Endodermal cell (in vitro differentiated cells): ENCODE measurements around the gene PRRC1.

- PRO-cap = no peak
These were observed 21.3 kb downstream of the CEP120 start for GRCh38 chr5:123401968-123402263.

DNA sequence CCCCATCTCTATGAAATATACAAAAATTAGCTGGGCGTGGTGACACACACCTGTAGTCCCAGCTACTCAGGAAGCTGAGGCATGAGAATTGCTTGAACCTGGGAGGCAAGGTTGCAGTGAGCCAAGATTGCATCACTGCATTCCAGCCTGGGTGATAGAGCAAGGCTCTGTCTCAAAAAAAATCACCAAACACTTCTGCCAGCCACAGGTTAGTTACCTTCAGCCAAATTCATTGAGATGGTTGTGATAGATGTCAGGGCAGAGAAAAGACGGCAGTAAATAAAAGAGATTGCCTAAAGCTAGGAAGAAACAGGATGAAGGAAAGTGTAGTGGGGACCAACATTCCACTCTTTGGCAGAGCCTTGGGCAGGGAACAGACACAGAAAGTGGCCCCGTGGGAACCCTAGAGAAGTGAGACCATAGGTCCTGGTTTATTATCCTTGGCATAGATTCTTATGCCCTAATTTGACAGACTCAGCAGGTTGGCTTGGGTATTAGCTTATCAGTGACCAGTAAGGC, 5.5 kb upstream of the CEP120 start:
- PRO-cap = no peak

DNA sequence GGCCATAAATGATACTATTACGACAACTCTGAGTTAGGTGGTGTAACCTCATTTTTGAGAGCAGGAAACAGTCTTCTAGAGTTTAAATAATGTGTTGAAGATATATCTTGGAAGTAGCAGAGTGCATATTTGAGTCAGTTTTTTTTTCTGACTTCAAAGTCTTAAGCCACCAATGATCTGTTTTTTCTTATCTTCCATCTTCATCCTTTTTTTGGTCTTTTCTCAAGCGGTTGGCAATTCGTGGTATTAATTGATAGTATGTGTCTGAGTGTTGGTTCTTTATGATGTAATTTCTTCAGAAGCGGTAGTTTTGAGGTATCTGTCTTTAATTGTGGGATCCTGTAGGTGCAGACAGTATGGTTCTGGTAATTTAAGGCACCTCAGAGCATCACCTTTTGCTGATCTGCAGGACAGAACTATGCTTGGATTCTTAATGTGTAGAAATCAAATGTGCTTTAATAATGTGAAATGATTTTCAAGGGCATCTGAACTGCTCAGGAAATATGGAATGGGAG, 3.9 kb downstream of the CSNK1G3 start:
- PRO-cap = no peak

DNA sequence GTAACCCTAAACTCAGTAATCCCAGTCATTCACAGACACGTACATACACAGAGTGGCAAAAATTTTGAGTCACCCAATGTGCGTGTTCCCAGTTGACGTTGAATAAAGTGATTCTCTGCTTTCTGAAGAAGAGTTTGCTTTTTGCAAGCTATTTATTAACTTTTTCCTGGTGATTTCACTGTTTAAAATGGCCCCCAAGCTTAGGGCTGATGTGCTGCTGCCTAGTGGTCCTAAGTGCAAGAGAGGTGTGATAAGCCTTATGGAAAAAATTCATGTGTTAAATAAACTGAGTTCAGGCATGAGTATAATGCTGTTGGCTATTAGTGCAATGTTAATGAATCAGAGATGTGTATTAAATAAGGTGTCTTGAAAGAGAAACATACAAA, 16.9 kb downstream of the CSNK1G3 start:
- PRO-cap = no peak

- PRO-cap = no peak
These were observed 68.6 kb downstream of the ZNF608 start for GRCh38 chr5:124677743-124678305.

GRCh38 chr5:124963620-124964087, 217.2 kb upstream of the ZNF608 start:
- PRO-cap = unidirectional peak, minus-strand start at chr5:124963977

- PRO-cap = no peak
These were observed 15.0 kb downstream of the GRAMD2B start for GRCh38 chr5:126437946-126438914.

GRCh38 chr5:126493085-126493591, 69.9 kb downstream of the GRAMD2B start:
- PRO-cap = no peak

DNA sequence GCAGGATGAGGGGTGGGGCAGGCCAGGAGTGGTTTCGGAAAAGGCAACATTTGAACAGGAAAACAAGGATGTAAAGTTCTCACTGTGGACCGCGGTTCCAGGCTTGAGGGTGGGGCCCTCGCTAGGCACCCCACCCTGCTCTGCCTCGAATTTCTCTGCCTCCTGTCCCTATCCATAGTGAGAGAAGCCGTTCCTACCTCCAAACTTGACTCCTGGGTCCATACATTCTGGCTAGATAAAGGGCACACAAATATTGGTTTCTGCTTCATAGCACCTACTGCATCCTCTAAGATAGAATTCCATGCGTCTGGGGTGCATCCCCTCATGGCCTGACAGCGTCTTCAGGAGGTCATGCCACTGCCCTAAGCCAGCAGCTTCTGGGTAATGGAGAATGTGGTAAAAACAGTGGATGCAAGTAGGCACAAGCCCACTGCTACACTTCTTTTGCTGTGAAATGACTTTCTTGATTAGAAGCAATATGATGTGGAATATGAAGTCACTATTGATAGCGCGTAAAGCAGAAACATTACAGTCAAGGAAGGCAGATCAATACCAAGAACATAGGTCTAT, 79.0 kb downstream of the GRAMD2B start:
- PRO-cap = no peak

DNA sequence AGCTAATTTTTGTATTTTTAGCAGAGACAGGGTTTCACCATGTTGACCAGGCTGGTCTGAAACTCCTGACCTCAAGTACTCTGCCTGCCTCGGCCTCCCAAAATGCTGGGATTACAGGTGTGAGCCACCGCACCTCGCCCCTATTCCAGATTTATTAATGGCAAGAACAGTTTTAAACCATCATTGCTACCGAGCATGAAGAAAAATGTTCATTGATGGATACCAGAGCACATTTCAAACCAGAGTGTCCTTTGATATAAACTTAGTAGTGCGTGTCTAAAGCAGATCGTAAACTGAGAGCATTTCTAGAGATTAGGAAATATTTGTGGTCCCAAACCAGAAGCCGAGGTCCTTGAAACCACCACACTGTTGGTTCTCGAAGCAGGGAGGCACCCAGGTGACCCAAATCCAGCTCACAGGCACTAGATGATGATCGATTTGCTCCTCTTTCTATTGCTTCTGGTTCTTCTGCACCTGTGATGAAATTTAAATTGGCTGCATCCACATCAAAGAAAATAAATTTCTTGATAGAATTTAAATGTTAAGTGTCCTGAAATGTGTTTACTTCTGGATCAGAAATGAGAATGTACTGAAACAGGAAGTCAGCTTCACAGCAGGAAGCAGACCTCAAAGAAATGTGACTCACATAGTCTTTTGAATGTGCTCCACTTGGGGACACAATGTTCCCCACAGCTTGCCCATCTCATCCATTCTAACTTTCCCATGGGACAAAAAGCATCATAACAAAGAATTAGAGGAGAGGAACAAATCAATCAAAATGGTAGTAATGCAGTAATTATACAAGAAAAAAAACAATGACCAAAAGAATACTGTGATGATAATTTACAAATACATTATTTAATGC, 85.5 kb downstream of the GRAMD2B start:
- PRO-cap = no peak

DNA sequence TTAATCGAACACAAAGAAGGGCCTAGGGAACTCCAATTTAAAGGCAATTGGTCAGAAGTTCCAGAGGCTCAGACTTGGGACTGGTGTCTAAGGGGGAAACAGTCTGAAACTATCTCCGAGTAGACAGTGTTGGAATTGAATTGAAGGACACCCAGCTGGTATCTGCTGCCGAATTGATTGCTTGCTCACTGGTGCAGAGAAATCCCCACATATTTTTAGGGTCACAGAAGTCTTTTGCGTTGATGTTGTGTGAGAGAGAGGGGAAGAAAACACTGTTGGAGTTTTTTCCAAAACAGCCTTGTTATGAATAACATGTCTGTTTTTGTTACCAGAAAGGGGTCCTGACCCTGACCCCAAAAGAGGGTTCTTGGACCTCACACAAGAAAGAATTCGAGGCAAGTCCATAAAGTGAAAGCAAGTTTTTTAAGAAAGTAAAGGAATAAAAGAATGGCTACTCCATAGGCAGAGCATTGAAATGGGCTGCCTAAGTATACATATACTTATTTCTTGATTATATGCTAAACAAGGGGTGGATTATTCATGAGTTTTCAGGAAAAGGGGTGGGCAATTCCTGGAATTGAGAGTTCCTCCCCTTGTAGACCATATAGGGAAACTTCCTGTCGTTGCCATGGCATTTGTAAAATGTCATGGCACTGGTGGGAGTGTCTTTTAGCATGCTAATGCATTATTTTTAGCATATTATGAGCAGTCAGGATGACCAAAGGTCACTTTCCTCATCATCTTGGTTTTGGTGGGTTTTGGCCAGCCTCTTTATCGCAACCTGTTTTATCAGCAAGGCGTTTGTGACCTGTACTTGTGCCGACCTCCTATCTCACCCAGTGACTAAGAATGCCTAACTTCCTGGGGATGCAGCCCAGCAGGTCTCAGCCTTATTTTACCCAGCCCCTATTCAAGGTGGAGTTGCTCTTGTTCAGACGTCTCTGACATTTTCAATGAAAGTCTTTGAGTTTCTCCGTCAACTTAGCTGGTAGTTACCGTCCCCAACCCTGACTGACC, 81.1 kb downstream of the ALDH7A1 start:
- PRO-cap = no peak

DNA sequence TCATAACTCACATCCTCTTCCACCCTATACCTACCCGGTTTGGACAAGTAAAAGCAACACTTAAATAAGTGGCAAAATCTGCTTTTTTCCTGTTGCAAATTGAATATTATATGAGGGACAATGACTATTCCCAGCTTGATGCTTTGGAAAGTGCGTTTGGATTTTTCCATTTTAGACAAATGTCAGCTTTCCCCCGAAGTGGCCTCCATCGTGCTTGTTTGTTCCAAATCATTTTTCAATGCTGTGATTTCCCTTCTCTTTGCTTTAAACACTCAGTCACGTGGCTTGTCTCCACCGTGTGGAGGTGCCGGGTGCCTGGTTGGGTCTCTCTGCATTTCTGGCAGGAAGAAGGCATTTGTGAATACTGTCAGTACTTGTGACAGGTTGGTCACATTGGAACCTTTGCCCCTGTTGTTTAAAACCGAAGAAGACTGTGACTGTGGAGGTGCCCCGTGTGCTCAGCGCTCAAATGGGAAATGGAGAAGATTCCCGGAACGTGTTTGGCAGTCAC, 74.4 kb downstream of the LMNB1 start:
- PRO-cap = no peak

DNA sequence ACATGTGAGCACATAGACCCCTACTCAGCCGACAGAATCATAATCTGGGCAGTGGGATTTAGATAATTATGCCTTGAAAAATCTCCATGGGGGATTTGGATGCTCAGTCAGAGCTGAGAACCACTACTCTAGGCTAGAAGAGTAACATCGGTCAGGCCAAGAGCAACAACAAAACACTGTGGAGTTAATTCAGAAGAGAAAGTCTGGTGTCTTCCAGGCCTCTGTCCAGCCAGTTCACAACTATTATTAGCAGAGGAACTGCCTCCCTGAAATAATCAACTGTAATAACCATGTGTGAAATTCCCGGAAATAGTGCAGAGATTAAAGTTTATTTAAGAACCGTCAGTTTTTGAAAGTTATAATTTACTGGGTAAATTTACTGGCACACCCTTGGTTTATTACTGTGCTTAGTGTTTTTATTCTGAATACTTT, 8.2 kb upstream of the MARCHF3 start:
- PRO-cap = no peak

GRCh38 chr5:127410323-127410865, 107.0 kb upstream of the PRRC1 start:
- PRO-cap = no peak

- PRO-cap = bidirectional peak, plus-strand start at chr5:127517640, minus-strand start at chr5:127517445; bidirectional peak, plus-strand start at chr5:127517933, minus-strand start at chr5:127517923; bidirectional peak, plus-strand start at chr5:127518116, minus-strand start at chr5:127518134; unidirectional peak, minus-strand start at chr5:127518289
These were observed at the start of gene PRRC1 for GRCh38 chr5:127517574-127518723. Gene PRRC1, plus strand, starts transcription at chr5:127517640.

GRCh38 chr5:127553508-127554153, 36.2 kb downstream of the PRRC1 start:
- PRO-cap = no peak

GRCh38 chr5:127941369-127942043, 142.1 kb upstream of the SLC12A2 start:
- PRO-cap = no peak

GRCh38 chr5:127961720-127962130, 121.8 kb upstream of the SLC12A2 start:
- PRO-cap = no peak

DNA sequence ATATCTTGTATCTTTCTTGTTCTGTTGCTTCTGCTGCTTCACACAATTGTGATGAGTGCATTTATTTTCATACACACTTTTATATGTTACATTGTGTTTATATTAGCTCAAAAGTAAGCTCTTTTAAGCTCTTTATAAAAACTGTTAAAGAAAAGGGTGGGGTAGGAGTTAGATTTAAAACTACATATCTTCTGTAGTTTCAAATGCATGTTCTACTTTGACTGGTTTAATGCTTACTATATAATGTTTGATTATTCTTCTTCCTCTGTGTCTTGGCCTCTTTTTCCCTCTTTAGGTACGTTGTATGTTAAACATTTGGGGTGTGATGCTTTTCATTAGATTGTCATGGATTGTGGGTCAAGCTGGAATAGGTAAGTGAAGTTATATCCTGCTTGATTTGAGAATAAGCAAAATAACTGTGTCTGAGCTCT, 30.4 kb downstream of the SLC12A2 start:
- PRO-cap = no peak

GRCh38 chr5:128121579-128122046, 38.0 kb downstream of the SLC12A2 start:
- PRO-cap = no peak